LHCN-M2 (cell line): ENCODE measurements around a stretch of chr15.

- RAMPAGE, long total RNA = no peak
Measured at GRCh38 chr15:70053521-70054242, 44.0 kb downstream of the TLE3 start.

- RAMPAGE, long total RNA = no peak
Measured at GRCh38 chr15:70063908-70064569, 33.7 kb downstream of the TLE3 start.

DNA sequence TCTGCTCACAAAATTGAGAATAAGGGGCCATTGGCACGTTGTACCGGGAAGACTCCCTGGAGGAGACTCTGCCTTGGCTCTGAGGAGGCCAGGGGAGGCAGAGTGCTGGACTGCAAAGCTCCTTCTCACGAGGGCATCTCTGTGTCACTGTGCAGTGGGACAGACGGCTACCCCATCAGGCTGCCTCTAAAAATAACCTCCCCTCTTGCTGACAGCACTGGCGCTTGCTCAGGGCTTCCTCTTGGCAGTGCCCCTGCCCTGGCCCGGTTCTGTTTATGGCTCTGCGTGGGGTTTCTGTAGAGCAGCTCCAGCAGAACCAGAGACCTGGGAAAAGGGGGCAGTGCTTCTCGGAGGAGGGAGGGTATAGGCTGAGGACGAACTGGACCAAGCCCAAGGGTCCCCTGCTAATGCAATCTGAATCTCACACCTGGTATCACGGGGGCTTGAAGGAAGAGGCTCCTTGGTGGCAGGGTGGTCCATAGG is 63.1 kb upstream of the TLE3 start:
- RAMPAGE, long total RNA = no peak

DNA sequence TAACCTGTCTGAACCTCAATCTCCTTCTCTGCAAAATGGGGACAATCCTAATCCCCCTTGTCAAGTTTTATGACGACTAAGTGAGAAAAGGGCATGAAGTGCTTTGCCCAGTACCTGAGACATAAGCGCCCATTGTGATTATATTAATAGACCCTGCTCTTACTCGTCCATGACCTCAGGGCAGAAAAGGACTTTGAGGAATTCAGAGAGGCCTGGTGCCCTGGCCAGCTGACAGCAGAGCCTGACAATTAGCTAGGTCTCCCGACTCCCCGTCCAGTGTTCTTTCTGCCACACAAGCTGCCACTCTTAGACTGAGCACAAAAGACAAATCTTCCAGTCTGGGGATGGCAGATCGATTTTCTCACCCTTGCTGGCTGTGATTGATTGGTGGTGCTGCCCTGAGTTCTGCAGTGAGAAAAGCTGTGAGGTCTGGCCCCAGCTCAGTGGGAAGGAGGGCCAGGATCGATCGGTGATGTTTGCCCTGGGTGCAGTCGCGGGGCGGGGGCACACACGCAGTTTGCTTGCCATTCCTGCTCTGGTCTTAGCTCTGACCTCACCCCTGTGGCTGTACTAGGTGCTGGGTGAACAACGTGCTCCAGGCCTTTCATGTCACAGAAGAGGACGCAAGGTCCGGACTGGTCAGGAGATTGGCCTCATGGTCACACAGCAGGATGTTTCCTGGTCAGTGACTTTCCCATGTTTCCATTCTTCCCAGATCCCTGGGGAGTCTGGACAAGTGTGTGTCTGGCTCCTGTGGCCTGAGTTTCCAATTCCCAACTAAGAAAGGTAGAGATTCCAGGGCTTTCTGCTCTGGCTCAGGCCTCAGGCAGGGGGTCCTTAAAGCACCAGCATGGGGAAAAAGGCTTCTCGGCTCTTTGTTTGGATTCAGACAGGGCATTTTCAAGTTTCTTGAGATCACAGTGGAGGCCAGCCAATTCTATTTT is 67.4 kb upstream of the TLE3 start:
- RAMPAGE, long total RNA = no peak

DNA sequence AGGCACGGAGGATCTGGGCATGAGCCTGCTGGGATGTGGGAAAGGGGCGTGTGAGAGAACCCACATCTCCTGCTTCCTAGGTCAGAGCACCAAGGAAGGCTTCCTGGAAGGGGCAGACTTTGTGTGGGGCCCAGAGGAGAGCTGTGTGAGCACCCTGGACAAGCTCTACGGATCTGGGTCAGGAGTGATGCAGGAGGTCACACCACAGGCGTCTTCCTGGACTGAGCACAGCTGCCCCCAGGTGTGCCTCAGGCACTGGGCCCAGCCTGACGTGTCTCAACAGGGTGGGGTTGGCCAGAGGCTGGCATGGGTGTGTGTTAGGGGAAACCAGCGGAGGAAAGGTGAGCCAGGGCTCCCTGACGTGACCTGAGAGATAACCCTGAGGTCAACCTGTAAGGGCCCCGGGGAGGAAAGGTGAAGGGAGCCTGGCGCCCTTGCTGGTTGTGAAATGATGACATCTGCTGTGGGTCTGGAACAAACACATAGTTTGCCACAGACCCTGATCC is 100.1 kb upstream of the TLE3 start:
- RAMPAGE, long total RNA = no peak

DNA sequence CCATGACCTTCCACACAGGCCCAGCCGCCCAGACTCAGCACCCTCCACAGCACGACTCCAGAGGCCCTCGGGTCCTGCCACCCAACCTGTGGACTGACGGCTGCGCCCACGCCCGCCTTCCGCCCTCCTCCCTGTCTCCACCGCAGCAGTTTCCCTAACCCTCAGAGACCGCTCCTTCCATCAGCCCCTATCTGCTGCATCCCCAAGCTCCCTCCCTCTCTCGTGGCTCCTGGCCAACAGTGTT is 168.6 kb upstream of the TLE3 start:
- RAMPAGE, long total RNA = no peak

GRCh38 chr15:70741855-70742282 is 21.5 kb downstream of the UACA start:
- RAMPAGE, long total RNA = no peak

GRCh38 chr15:70829849-70830228 is 24.1 kb downstream of the LARP6 start:
- RAMPAGE, long total RNA = no peak

GRCh38 chr15:70936450-70936717 is 43.8 kb downstream of the LRRC49 start:
- RAMPAGE, long total RNA = no peak

- RAMPAGE, long total RNA = no peak
Measured at GRCh38 chr15:71049001-71049410, 66.3 kb upstream of the THSD4 start.

- RAMPAGE, long total RNA = no peak
Measured at GRCh38 chr15:71188625-71189376, 73.5 kb downstream of the THSD4 start.

GRCh38 chr15:71341568-71342532 is 226.6 kb downstream of the THSD4 start:
- RAMPAGE, long total RNA = no peak

DNA sequence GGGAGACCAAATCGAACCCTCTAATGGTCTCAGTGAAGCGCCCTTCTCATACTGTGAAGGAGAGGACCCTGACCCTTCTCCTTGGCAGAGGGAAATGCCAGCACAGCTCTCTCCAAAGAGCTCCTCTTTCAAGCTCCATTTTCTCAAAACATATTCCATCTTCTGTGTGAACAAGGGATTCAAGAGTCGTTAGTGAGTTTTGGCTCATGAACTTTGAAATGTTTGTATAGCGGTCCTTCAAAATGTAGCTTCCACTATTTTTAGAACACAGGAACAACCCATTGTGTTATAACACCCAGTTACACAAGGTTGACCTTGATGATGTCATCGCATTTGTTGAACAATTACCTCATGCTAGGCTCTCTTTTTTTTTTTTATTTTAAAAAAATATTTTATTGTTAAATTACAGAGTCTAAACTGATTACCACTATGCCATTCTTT is 251.6 kb downstream of the THSD4 start:
- RAMPAGE, long total RNA = no peak

DNA sequence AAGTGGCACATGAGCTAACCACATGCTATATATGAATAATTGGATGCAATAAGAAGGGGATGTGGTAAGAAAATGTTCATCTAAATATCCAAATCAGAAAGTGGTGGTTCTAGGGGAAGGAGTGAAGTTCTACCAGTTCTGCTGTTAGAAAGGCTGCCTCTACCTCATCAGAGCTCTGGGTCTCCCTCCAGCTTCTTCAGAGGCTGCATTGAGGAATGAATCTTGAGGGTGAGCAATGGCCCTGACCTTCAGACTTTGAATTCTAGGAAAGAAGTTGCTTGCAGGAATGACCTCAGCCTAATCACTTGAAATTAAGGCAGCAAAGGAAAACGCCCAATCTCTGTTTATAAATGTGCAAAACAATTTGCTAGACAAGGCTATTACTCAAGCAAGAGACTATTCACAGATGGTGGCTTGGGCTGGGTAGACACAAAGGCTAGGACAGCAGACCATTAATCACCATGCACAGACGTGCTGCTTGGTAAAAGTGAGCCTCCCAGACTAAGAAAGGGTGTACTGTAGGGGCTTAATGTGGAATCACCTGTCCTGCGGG is 259.2 kb downstream of the THSD4 start:
- RAMPAGE, long total RNA = no peak

GRCh38 chr15:71513807-71514257 is 296.5 kb upstream of the NR2E3 start:
- RAMPAGE, long total RNA = no peak

GRCh38 chr15:71526001-71526628 is 284.2 kb upstream of the NR2E3 start:
- RAMPAGE, long total RNA = no peak

DNA sequence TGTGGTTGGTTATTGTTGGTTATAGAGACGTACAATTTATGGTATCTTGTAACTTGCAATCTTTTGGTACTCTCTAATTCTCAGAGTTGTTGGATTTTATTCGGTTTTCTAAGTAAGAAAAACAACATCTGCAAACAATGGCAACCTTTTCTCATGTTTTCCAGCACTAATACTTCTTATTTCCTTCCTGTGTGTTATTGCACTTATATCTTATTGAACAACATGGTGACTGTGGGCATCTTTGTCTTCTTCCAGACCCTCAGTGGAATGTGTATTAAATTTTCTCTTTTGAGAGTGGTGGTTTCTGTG is 184.3 kb upstream of the NR2E3 start:
- RAMPAGE, long total RNA = no peak

DNA sequence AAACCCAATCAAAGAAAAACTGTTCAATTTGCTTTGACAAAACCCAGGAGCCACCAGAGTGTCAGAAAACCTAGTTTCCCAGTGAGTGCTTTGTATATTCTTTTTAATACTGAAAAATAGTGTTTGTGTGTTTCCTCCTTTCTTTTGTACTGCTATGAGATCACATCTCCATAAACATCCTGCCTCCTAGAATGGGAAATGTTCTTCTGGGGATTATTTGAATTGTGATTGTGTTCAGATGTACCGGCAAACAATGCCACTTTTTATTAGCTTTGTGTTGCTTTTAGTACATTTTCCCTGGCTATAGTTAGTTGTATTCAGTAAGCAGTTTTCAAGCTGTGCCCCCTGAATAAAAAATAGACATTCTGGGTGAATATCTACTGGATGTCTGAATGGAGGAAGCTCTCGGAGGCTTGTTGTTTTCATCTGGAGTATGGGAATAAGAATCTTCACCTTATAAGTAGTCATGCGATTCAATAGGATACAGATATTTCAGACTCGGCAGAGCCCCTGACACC is 148.0 kb upstream of the NR2E3 start:
- RAMPAGE, long total RNA = no peak

DNA sequence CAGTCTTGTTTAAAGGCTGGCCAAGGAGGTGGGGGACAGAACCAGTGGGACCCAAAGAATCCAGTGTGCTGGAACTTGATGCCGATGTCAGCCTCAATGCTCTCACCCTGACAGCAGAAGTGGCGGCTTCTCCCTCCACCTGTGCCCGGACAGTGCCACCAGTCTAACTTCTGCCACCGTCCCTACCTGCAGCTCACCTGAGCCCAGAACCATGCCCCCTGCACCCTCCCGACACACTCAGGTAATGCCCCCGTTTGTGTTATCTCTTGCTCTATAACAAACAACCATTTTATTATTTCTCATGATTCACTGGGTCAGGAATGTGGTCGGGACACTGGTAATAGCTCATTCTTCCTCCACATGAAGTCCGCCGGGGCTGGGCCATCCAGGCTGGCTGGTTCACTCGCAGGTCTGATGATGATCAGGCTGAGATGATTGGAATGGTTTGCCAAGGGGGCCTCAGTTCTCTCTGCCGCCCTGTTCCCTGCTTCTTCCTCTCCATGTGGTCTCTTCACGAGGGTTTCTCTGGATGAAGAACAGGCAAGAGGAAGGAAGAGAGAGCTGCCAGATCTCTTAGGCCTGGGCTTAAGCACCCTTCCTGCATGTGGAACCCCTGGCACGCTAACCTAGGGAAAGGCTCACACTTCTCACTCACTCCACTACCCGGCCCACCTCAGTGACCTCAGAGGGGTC is 20.3 kb upstream of the NR2E3 start:
- RAMPAGE, long total RNA = no peak

DNA sequence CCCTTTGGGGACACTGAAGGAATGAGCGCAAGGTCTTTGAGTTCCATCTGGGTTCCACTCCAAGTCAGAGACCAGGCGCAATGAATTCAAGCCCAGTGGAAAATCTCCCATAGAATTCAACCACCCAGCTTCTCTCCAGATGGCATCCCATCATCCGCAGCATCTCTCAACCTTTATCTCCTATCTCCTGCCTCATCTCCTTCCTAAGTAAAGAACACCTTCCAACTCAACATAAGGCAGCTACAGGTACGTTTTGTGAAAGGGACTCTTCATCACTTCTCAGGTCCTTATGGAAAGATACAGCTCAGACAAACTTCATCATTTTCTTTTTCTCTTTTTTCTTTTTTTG is 7.9 kb downstream of the NR2E3 start:
- RAMPAGE, long total RNA = no peak